AG10803 (cell line): Measurements from ENCODE around the genes ZNF677, MYADM, NDUFA3, LILRA1, KIR3DL3 and RDH13.

- RRBS = no CpG with 5 or more reads among the region's 6 CpGs
Observed at GRCh38 chr19:53130612-53130881, 2.2 kb downstream of the ZNF415 start.

GRCh38 chr19:53254384-53255364 is at the start of gene ZNF677:
TSS of gene ZNF677 (minus strand) at chr19:53254873.
- RRBS = no CpG with 5 or more reads among the region's 74 CpGs

GRCh38 chr19:53466812-53467469 is 592 bp upstream of the ZNF813 start:
- RRBS = no CpG with 5 or more reads among the region's 28 CpGs

GRCh38 chr19:53830850-53831049 is 6.6 kb upstream of the NLRP12 start:
- RRBS = no CpG with 5 or more reads among the region's 2 CpGs

- RRBS = no CpG with 5 or more reads among the region's 19 CpGs
Observed at GRCh38 chr19:53867794-53868247, at the start of gene MYADM. TSS of gene MYADM (plus strand) at chr19:53867883.

DNA sequence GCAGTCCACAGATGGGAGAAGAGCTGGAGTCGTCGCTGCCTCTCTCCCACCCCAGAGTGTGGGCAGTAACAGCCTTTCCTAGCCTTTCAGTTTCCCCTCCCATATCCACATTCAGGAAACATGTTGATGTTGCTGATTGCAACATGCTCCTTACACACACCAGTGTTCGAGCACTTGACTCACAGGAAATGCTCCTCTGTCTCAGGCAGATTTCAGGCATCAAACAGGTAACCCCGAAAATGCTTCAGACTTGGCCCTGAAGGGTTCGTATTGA is 152 bp upstream of the TARM1 start:
- RRBS = no CpG with 5 or more reads among the region's 5 CpGs

DNA sequence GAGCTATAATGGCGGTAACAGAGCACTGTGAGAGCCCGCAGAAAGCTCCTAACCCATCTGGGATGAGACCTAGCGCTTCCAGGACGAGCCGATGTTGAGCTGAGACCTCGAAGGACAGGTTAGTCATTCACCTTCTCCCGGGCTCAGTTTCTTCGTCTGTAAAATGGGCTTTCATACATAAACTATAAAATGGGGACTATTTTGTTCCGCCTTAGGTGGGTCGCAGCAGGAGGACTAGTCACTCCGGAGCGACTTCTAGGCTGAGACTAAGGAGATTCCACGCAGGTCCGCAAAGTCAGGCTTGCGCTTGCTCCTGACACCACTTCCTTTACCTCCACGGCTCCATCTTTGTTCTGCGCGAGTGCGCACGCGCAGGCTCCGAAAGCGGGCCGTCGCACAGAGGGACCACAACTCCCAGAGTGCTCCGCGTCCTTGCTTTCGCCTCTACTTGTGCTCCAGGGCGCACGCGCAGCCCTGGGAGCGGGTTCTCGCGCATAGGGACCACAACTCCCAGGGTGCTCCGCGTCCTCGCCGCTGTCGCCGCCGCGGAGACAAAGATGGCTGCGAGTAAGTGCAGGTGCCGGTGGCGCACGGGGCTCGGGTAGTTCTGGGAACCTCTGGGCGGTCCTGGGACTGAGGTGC is at the start of gene NDUFA3:
NDUFA3 (plus strand) TSS at position 534 of the 642 bp plus-strand sequence.
- RRBS = 24% methylated on average over 4 of the region's 48 CpGs

DNA sequence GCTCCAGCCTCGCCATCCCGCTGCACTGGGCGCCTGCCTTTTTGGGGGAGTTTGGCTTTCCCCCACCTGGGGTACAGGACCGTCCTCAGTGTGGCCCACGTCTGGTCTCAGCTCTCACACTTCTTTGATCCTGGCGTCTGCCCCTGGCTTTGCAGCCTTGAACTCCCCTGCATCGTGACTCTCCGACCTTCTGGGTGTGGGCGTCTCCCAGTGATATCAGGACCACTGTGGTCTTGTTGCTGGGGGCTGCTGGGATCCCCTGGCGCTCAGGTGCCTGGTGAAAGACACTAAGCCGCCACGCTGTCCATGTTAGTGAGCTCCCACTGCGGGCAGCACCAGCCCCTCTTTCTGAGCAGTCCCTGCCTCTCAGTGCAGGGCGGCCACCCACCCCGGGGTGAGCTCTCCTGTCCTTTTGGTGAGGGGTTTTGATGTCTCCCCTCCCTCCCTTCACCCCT is 1.2 kb downstream of the CNOT3 start:
- RRBS = no CpG with 5 or more reads among the region's 15 CpGs

GRCh38 chr19:54252366-54252806 is 4.7 kb downstream of the LILRB5 start:
- RRBS = no CpG with 5 or more reads among the region's 11 CpGs

GRCh38 chr19:54498080-54498654 is 4.5 kb upstream of the LAIR2 start:
- RRBS = no CpG with 5 or more reads among the region's 16 CpGs

GRCh38 chr19:54572695-54573360 is 762 bp upstream of the LILRA2 start:
- RRBS = no CpG with 5 or more reads among the region's 11 CpGs

DNA sequence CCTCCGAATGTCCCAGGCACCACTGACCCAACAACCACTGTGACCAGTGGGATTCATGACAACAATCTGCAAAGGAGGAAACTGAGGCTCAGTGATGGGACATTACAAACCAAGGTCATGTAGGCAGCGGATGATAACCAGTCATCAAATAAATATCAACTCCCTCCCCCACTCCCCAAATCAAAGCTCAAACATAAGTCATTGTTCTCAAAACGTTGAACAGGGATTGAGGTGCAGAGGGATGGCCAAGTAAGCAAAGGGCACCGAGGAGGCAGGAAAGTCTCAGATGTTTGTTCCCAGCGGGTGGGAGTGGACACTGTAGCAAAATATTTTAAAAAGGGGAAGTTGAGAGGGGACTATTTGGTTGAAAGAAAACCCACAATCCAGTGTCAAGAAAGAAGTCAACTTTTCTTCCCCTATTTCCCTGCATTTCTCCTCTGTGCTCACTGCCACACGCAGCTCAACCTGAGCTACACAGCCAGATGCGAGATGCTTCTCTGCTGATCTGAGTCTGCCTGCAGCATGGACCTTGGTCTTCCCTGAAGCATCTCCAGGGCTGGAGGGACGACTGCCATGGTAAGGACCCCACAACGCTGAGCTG is at the start of gene LILRA1:
LILRA1 (plus strand) TSS at position 427 of the 601 bp plus-strand sequence.
- RRBS = no CpG with 5 or more reads among the region's 9 CpGs

DNA sequence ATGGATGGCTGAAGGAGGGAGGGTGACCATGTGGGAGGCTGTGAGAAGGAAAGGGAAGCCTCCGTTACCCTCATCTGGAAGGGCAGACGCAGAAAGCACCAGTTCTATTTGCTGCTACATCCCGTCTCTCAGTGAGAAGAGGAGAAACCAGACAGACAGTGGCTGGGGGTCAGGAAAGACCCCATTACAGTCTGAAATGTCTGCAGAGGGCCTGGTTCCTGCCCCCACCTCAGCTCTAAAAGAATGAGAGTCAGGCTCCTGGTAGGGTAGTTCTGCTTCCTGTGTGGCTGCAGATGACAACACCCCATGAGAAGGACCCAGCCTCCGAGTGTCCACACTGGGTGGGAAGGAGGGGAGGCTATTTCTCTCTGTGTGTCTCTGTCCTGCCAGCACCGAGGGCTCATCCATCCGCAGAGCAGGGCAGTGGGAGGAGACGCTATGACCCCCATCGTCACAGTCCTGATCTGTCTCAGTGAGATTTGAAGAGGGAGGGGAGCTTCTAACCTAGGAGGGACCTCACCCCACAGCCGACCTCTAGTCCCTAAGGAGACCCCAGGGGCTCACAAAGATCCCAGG is 463 bp downstream of the LILRA1 start:
- RRBS = no CpG with 5 or more reads among the region's 9 CpGs

DNA sequence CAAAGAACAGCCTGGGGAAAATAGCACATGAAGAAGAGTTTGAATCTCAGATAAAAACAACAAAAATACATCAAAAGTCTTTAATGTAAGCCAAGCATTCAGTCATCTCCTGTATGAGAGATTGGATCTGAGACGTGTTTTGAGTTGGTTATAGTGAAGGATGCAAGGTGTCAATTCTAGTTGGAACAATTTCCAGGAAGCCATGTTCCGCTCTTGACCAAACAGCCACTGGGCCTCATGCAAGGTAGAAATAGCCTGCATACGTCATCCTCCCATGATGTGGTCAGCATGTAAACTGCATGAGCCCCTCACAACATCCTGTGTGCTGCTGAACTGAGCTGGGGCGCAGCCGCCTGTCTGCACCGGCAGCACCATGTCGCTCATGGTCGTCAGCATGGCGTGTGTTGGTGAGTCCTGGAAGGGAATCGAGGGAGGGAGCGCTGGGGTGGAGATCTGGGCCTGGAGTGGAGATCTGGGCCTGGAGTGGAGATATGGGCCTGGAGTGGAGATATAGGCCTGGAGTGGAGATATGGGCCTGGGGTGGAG is at the start of gene KIR3DL3:
KIR3DL3 (plus strand) TSS at position 319 of the 546 bp plus-strand sequence.
- RRBS = no CpG with 5 or more reads among the region's 11 CpGs

GRCh38 chr19:54801225-54801652 is 2.2 kb upstream of the KIR2DL4 start:
- RRBS = no CpG with 5 or more reads among the region's 6 CpGs

DNA sequence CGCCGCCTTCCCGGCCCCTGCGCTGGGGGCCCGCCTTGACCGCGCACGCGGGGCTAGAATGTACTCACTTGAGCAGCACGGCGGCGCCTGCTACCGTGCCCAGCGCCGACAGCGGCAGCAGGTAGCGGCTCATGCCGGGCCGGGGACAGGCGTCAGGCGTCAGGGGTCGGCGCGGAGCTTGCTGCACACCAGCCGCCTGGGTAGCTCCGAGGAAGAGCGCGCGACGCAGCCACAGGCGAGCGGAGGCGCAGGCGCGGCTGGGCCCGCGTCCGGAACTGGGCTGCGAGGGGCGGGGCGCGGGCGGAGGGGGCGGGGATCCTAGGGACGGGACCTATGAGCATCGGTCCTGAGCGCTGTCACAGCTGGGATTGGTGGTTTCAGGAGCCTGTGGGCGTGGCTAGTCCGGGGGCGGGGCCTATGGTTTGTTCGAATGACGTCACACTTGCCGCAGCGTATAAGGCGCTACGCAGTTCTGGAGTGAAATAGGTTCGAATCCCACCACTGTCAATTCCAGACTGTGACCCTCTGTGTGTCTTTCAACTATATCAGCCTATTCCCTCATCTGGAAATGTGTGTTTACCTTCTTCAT is at the start of gene RDH13:
RDH13 (minus strand) TSS at position 249 of the 589 bp plus-strand sequence.
- RRBS = 2% methylated on average over 8 of the region's 57 CpGs

- RRBS = no CpG with 5 or more reads among the region's 30 CpGs
Observed at GRCh38 chr19:55080534-55080859, 4.8 kb downstream of the EPS8L1 start.

DNA sequence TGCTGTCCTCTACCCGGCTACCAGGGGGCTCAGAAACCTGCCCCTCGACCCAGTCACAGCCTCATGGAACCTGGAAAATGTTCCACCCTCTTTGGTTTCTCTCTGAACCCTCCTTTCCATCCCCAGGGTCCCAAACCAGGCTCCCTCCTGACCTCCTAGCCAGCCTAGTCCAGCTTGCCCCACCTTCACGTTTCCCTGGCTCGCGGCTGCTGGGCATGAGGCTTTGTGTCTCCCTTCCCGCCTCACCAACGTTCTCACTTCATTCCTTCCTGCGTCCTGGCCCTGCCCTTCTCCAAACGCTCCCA is 12.2 kb downstream of the EPS8L1 start:
- RRBS = no CpG with 5 or more reads among the region's 9 CpGs

DNA sequence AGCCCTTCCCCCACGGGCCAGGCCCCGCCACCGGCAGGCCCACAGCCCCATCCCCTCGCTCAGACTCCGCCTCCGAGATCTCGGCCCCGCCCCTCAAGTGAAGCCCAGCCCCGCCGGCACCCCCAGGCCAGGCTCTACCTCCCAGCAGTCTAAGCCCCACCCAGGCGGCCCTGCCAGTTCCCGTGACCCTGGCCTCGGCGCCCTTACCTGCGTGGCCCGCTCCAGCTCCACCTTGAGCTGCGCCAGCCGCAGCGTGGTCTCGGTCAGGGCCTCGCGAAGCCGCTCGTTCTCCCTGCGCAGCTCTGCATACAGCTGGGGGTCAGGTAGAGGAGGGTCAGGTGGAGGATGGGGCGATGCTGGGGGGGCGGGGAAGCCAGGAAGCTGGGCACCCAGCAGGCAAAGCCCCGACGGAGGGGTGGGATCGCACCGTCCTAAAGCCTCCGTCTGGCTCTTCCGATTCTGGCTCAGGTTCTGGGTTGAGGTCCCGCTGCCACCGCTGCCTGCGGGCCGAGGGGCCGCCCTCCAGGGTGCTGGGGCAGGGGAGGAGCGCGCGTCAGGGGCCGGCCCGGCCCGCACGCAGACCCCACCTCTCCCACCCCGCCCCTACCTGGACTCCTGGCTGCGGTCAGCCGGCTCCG is 16.5 kb downstream of the EPS8L1 start:
- RRBS = 68% methylated on average over 13 of the region's 49 CpGs

DNA sequence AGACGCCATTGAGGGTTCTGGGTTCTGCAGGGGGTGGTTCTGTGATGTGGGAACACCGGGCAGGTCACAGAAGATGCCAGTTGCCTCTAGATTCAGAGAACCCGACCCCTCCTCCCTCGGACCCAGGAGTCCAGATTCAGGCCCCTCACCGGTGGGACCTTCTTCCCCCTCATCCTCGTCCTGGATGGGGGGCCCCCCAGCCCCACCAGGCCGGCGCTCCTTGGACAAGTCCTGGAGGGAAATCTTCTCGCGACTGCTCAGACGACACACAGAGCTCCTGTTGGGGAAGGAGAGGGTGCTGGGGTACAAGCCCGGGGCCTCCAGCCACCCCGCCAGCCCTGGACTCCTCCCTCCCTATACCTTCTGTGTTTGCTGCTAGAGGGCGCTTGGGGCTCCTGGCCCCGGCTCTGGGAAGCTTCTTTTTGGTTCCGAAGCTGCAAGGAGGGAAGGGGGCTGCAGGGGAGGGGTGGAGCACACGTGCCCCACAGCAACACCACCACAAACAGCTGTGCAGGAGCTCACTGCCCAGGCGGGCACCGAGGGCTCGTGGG is 20.3 kb downstream of the EPS8L1 start:
- RRBS = 80% methylated on average over 9 of the region's 20 CpGs